Measurements from ENCODE around the gene KCTD4.

DNA sequence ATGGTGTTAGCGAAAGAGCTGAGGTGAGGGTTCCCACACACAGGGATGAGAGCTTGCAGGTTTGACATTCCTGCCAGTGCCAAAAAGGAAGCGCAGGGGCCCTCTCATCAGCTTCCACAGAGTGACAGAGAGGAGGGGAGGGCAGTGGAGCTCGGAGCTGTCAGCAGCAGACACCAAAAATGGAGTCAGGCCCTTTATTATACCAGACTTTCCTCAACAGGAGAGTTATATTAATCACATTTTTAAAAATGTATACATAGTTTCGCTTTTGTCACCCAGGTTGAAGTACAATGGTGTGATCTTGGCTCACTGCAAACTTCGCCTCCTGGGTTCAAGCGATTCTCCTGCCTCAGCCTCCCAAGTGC, 65.3 kb upstream of the FAM216B start:
- PRO-cap, result no peak

DNA sequence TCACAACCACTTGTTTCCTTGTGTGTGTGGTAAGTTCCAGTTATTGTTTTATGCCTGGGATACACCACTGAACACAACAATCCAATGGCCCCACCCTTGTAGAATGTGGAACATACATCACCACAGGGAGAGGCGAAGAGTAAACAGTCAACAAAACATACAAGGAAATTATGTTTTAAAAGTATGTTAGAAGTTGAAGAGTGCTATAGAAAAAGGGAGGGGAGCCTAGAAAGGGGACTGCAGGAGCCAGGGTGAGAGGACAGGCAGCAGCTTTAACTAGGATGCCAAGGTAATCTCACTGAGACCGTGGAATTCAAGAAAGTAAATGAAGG, 100.4 kb downstream of the EPSTI1 start:
- PRO-cap, result no peak

DNA sequence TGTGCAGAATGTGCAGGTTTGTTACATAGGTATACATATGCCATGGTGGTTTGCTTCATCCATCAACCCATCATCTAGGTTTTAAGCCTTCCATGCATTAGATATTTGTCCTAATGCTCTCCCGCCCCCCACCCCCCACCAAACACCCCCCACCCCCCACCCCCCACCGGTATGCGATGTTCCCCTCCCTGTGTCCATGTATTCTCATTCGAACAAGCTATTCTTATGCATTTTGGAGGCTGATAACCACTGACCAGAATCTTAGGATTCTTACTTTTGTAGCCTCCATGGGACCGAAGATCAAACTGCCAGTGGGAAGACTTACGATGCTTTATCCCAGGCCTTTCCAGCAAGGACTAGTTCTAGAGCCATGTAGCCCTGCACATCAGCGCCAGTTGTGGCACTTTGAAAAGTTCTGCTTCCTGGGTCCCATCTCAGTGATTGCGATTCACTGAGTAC, 18.7 kb upstream of the ENOX1 start:
- PRO-cap, result no peak

DNA sequence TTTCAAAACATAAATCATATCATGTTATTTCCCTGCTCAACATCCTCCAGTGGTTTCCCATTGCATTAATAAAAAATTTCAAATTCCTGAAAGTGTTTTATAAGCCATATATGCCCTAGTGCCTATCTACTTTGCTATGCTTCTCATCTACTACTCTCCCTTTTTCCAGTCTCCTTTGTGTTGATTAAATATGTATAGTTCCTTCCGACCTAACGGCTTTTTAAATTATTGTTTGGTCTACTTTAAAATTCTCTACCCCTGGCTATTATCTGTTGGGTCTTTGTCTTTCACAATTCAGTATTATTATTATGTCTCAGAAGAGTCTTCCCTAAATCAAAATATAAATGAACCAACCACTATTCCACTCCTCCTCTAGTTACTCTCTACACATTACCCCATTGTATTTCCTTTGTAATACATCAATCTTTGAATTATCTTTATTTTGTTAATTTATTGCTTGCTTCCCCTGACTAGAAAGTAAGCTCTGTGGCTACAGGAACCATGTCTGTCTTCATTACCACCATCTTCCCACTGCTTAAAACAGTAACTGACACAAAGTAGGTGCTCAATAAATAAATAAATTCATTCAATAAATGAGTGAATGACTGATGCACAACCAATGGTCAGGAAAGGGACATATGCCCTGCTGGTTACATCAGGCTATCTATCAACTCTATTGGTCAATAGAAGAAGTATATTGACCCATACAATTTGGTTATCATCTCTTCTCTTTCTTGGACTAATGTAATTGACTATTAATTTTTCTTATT, 17.3 kb downstream of the CCDC122 start:
- PRO-cap, result no peak

GRCh38 chr13:43871705-43872389, 7.7 kb downstream of the CCDC122 start:
- PRO-cap, result no peak

DNA sequence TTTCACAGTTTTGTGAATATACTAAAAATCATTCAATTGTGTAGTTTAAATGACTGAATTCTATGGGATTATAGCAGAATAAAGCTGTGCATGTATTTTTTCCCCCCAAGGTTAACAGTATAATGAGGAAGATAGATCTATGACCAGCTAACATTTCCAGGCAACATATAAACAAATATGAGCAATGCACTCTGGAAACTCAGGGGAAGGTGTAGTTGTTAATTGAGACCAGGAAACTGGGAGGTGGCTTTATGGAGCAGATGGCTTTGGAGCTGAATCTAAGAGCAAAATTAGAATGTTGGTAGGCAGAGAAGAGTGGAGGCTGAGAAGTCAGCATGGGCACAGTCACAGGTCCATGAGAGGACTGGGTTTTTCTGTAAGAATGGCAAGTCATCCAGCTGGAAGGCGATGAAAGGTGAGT, 41.6 kb downstream of the LACC1 start:
- PRO-cap, result no peak

DNA sequence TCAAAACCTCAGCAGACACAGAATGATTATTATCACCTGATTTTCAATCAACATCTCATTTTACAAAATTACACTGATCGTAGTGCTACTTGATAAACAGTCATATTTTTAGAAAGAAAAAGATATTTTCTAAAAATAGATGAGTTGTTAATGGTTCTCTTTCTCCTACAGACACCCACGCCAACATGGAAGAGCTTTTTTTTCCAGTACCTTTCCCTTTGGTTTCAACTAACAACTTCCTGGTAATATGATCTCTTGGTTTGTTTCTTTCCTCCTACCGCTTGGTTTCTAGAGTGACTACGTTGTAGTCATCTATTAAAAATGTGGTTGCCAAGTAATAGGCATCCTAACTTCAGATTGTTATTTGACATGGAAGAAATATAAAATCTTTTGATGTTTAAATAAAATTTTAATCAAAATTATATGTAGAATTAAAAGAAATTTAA, 92.3 kb downstream of the SMIM2 start:
- PRO-cap, result no peak

- PRO-cap, result no peak
Measured at GRCh38 chr13:44104969-44105473, 56.0 kb downstream of the SMIM2 start.

DNA sequence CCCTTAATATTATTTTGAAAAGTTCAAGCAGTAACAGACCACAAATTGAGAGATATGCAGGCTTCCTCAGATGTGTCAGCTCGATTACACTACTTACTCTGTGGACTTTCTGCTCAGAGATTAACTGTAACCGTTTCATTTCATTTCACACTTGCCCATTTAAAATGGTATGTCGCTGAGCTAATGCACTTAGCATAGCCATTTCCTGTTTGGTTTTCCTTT, 43.8 kb downstream of the SMIM2 start:
- PRO-cap, result no peak

DNA sequence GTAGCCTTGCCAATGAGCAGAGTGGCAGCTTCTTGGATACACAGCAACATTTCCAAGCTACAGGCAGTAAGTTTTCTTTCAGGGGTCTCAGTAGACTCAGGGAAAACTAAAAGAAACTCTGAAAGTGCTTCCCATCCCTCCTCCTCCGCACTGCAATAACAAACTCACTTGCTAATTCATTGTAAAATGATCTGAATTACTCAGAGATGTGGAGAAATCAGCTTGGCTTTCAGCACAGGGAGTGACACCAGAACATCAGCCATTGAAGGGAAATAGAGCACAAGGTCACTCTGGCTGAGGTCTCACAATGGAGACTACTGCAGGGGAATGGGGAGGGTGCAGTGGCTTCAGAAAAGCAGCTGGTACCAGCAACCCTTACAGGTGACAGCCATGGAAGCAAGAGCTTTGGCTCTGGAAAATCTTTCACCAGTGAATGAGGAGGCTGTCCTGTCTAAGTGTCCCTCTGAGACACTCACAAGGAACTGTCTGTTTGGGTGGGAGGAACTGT, 75.3 kb upstream of the SMIM2 start:
- PRO-cap, result no peak

GRCh38 chr13:44270867-44271586, 102.6 kb upstream of the SERP2 start:
- PRO-cap, result no peak

GRCh38 chr13:44309705-44310355, 63.8 kb upstream of the SERP2 start:
- PRO-cap, result no peak

GRCh38 chr13:44364470-44365180, 9.0 kb upstream of the SERP2 start:
- PRO-cap, result no peak

DNA sequence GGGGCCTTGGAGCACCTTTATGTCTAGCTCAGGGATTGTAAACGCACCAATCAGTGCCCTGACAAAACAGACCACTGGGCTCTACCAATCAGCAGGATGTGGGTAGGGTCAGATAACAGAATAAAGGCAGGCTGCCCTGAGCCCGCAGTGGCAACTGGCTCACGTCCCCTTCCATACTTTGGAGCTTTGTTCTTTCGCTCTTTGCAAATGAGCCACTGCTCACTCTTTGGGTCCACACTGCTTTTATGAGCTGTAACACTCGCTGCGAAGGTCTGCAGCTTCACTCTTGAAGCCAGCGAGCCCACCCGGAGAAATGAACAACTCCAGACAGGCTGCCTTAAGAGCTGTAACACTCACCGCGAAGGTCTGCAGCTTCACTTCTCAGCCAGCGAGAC, 40.6 kb downstream of the SERP2 start:
- PRO-cap, result no peak

- PRO-cap, result no peak
Measured at GRCh38 chr13:44508583-44509137, 67.5 kb downstream of the TSC22D1 start.

GRCh38 chr13:44575579-44576299, 391 bp downstream of the TSC22D1 start:
- PRO-cap, result unidirectional peak, plus-strand start at chr13:44575762; unidirectional peak, plus-strand start at chr13:44575845; unidirectional peak, plus-strand start at chr13:44575949; unidirectional peak, plus-strand start at chr13:44576076

- PRO-cap, result no peak
Measured at GRCh38 chr13:44756229-44756916, 180.2 kb upstream of the TSC22D1 start.

- PRO-cap, result no peak
Measured at GRCh38 chr13:44763929-44764667, 188.0 kb upstream of the TSC22D1 start.

GRCh38 chr13:45055015-45055730, 65.1 kb upstream of the GTF2F2 start:
- PRO-cap, result no peak

DNA sequence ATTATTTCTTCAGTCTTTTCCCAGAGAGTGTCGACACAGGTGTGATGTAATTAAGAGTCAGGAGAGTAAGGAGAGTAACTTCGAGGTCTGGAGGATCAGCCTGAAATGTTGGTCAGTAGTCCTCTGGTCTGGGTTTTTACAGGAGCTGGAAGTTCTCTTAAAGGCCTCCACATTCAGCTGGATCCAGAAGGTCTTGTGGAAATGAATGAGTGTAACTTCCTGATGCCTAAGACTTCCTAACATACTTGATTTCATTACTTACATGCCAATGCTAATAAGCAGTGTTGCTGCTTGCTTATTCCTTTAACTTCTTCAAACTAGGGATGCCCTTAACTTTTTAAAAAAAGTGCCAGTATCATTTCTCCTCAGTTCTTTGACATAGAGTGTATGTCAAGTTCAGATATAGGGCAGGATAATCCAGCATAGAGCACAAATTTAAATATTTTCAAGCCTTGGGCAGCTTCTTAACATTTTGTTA, at the start of gene KCTD4:
Gene KCTD4 (minus strand): TSS at position 207 of the 478 bp plus-strand sequence.
- PRO-cap, result no peak